ENCODE results near the genes SPACA4, RUVBL2 and SLC6A16.

GRCh38 chr19:48554120-48554969 lies 2.4 kb downstream of the SULT2B1 start:
- RAMPAGE, long total RNA = no peak
- RRBS = no CpG with 5 or more reads among the region's 15 CpGs
PRO-cap:
- standard = no peak
- CoPRO, capped RNA only, 2 experiments = no peak in any of the 2 experiments
- CoPRO, capped and uncapped RNA, 2 experiments = no peak in any of the 2 experiments
- CoPRO, uncapped RNA only, 2 experiments = no peak in any of the 2 experiments
CAGE:
- cytosol, long polyA plus RNA = no peak
- long polyA plus RNA = no peak
- nucleolus, long total RNA = no peak
- nucleus, long polyA plus RNA = no peak

GRCh38 chr19:48606323-48607412 lies at the start of gene SPACA4:
Gene SPACA4 (plus strand): TSS chr19:48606742.
- RAMPAGE, long total RNA = no peak
- RRBS = 75% methylated on average over 4 of the region's 41 CpGs
PRO-cap:
- standard = no peak
- CoPRO, capped RNA only, 2 experiments = no peak in any of the 2 experiments
- CoPRO, capped and uncapped RNA, 2 experiments = no peak in any of the 2 experiments
- CoPRO, uncapped RNA only, 2 experiments = no peak in any of the 2 experiments
CAGE:
- cytosol, long polyA plus RNA = no peak
- long polyA plus RNA = no peak
- nucleolus, long total RNA = no peak
- nucleus, long polyA plus RNA = no peak

DNA sequence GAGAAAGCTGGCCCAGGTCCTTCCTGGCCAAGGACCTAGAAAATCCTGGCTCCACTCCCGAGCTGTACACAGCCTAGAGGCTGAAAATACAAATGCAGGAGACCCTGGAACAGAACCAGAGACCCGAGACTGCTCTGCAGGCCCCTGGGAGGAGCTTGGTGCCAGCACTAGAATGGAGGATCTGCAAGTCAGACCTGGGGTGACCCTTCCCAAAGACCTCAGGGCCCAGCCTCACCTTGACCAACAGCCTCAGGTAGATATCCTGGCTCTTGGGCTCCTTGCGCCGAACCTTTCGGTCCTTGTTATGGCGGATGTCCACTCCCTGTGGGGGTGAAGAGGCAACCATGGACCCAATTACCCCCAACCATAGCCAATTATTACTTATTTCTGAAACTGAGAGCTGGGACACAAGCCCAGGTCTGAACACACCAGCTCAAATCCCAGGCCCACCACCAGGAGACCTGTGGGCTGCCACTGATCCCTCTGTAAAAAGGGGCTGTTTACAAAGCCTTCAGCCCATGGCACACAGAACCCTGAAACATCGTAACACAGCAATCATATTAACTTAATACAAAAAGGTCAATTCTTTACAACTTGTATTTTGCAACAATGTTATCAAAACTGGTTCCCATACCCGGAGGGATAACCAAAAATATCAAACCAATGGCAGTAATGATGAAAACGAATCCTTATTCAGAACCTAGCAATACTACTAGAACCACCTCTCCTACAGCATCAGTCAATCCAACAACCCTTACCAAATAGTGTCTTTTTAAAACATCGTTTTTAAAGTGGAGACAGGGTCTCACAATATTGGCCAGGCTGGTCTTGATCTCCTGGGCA lies 1.2 kb downstream of the RPL18 start:
- RAMPAGE, long total RNA = no peak
- RRBS = no CpG with 5 or more reads among the region's 10 CpGs
PRO-cap:
- standard = no peak
- CoPRO, capped RNA only, 2 experiments = no peak in any of the 2 experiments
- CoPRO, capped and uncapped RNA, 2 experiments = no peak in any of the 2 experiments
- CoPRO, uncapped RNA only, 2 experiments = peak in 1 of 2 experiments; most common minus-strand start position 257 of the sequence (in 1)
CAGE:
- cytosol, long polyA plus RNA = no peak
- long polyA plus RNA = no peak
- nucleolus, long total RNA = no peak
- nucleus, long polyA plus RNA = no peak

DNA sequence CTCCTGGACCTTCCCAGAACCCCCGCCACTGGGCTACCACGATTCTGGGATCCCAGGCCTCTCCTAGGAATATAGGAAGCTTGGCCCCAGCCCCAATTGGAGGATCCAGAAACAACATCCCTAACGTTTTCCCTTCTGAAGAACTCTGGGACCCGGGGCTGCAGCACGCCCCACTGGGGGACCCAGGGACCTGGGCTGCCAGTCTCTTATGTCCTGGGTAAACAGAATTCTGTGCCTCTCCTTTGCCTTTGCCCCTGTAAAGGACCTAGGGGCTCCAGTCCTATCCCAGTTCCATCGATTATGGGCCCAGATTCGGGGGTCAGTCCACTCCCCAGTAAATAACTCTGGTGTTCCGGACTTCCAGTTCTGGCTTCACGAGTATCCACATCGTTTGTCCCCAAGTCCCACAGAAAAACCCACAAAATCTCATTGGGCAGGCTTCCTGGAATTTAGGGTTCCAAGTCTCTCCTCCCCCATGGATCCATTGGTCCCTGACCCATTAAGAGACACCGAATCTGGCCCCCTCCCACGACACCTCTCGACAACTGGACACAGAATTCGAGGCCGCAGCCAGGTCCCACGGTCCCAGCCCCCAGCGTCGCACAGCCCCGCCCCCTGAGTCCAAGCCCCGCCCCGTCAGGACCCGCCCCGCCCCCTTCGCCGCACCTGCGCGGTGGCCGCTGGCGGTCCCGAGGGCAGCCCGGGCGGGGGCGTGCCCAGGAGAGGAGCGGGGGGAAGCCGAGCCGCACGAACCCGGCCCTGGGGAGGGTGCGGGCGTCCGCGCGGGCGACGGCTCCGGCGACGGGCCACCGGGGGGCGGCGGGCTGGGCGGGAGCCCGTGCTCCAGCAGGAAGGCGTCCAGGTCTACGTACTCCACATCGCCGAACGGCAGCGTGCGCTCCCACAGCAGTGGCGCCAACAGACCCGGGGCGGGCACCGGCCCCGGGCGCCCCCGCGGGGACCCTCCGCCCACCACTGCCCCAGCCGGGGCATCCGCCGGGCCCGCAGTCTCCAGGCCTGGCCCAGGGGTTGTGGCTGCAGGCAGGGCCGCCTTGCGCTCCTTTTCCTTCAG lies 1.9 kb downstream of the DBP start:
- RAMPAGE, long total RNA = no peak
- RRBS = 4% methylated on average over 25 of the region's 75 CpGs
PRO-cap:
- standard = bidirectional peak, plus-strand start at position 748 of the sequence, minus-strand start at position 547 of the sequence
- CoPRO, capped RNA only, 2 experiments = peak in 2 of 2 experiments; most common plus-strand start position 748 of the sequence (in 2); most common minus-strand start position 547 of the sequence (in 2)
- CoPRO, capped and uncapped RNA, 2 experiments = peak in 1 of 2 experiments; most common plus-strand start position 748 of the sequence (in 1); most common minus-strand start position 547 of the sequence (in 1)
- CoPRO, uncapped RNA only, 2 experiments = peak in 1 of 2 experiments; most common plus-strand start position 580 of the sequence (in 1); most common minus-strand start position 553 of the sequence (in 1)
CAGE:
- cytosol, long polyA plus RNA = no peak
- long polyA plus RNA = no peak
- nucleolus, long total RNA = no peak
- nucleus, long polyA plus RNA = no peak

DNA sequence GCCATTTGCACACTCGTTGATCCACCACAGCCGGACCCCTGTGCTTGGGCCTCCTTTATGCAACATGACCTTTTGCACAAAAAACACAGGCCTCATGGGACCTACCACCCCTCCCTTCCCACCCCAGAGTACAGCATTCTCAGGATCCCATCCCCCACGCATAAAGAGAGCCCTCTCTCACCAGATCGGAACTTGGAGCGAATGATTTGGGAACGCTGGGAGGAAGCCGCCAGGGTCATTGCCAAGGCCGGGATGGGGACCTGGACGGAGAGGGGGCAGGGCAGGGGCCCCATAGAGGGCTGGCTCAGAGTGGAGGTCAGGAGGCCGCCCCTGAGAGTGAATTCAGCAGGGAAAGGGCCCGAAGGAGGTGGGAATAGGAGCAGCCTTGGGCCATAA lies 734 bp downstream of the MAMSTR start:
- RAMPAGE, long total RNA = no peak
- RRBS = no CpG with 5 or more reads among the region's 11 CpGs
PRO-cap:
- standard = no peak
- CoPRO, capped RNA only, 2 experiments = no peak in any of the 2 experiments
- CoPRO, capped and uncapped RNA, 2 experiments = no peak in any of the 2 experiments
- CoPRO, uncapped RNA only, 2 experiments = no peak in any of the 2 experiments
CAGE:
- cytosol, long polyA plus RNA = no peak
- long polyA plus RNA = no peak
- nucleolus, long total RNA = no peak
- nucleus, long polyA plus RNA = no peak

DNA sequence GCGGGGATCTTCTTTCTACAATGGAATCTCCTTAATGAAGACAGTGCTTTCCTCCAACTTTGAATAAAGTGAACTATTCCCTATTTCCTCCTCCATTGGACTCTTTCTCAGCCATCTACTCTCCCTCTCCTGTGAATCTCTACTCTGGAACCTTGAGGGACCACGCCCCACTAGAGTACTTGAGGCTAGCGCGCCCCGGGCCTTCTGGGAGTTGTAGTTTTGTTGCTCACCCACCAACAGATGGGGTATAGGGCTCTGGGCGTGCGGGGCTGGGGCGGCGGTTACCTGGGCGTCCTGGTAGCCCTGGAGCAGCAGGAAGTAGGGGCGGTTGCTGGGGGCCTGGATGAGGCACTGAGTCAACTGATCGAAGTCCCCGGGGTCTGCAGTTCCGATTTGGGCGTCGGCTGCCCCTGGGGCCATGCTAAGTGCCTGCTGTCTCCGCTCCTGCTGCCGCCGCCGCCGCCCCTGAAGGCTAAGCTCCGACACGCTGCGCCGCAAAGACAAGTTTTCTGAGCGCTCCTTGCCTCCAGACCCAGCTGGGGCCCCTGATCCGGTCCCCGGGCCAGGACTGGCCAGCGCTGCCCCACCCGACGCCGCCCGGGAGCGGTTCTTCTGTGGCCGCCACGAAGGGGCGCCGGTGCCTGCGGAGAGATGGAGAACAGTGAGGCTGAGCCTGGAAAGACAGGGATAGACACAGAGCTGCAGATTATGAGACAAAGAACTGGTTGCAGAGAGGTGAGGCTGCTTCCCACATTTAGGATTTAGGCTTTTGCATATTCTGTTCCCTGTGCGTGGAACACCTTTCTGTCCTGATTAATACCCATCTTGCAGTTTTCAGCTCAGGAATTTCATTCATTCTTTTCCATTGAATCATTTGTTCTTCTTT lies 5.3 kb downstream of the RASIP1 start:
- RAMPAGE, long total RNA = no peak
- RRBS = 90% methylated on average over 10 of the region's 40 CpGs
PRO-cap:
- standard = no peak
- CoPRO, capped RNA only, 2 experiments = no peak in any of the 2 experiments
- CoPRO, capped and uncapped RNA, 2 experiments = no peak in any of the 2 experiments
- CoPRO, uncapped RNA only, 2 experiments = no peak in any of the 2 experiments
CAGE:
- cytosol, long polyA plus RNA = no peak
- long polyA plus RNA = no peak
- nucleolus, long total RNA = no peak
- nucleus, long polyA plus RNA = no peak

DNA sequence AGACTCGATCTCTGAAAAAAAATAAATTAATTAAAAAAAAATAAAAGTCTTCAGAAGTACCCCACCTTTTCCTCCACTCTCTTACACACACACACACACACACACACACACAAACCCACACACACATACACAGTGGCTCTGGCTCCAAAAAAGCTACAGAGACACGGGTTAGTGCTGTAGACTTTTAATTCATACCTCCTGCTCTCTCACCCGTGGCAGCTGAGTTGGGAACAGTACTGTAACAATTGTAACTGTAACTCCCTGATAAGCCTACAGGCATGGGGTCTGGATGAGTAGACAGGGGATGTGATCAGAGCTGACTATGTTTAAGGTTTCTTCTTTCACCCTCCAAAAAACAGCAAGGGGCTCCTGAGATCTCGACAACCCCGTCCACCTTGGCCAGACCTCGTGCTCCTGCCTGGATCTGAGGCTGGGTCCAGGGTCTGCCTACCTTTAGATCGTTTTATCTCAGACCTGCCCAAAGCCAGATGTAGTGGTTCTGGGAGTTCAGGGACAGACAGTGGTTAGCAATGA lies 1.2 kb upstream of the IZUMO1 start:
- RAMPAGE, long total RNA = no peak
- RRBS = no CpG with 5 or more reads among the region's 7 CpGs
PRO-cap:
- standard = bidirectional peak, plus-strand start at position 273 of the sequence, minus-strand start at position 226 of the sequence
- CoPRO, capped RNA only, 2 experiments = peak in 2 of 2 experiments; most common plus-strand start position 244 of the sequence (in 1); most common minus-strand start position 240 of the sequence (in 2)
- CoPRO, capped and uncapped RNA, 2 experiments = peak in 2 of 2 experiments; most common plus-strand start position 251 of the sequence (in 1); most common minus-strand start position 240 of the sequence (in 2)
- CoPRO, uncapped RNA only, 2 experiments = peak in 2 of 2 experiments; most common plus-strand start position 241 of the sequence (in 1); most common minus-strand start position 240 of the sequence (in 2)
CAGE:
- cytosol, long polyA plus RNA = no peak
- long polyA plus RNA = no peak
- nucleolus, long total RNA = no peak
- nucleus, long polyA plus RNA = no peak

- RAMPAGE, long total RNA = no peak
- RRBS = no CpG with 5 or more reads among the region's 23 CpGs
PRO-cap:
- standard = bidirectional peak, plus-strand start at chr19:48892160, minus-strand start at chr19:48892020
- CoPRO, capped RNA only, 2 experiments = peak in 2 of 2 experiments; most common plus-strand start chr19:48892071 (in 2); most common minus-strand start chr19:48891784 (in 1)
- CoPRO, capped and uncapped RNA, 2 experiments = peak in 1 of 2 experiments; most common plus-strand start chr19:48892160 (in 1); most common minus-strand start chr19:48892008 (in 1)
- CoPRO, uncapped RNA only, 2 experiments = peak in 1 of 2 experiments; most common plus-strand start chr19:48892076 (in 1); most common minus-strand start chr19:48891778 (in 1)
CAGE:
- cytosol, long polyA plus RNA = no peak
- long polyA plus RNA = no peak
- nucleolus, long total RNA = no peak
- nucleus, long polyA plus RNA = no peak
Measured at GRCh38 chr19:48891484-48892455, 6.8 kb downstream of the TULP2 start.

DNA sequence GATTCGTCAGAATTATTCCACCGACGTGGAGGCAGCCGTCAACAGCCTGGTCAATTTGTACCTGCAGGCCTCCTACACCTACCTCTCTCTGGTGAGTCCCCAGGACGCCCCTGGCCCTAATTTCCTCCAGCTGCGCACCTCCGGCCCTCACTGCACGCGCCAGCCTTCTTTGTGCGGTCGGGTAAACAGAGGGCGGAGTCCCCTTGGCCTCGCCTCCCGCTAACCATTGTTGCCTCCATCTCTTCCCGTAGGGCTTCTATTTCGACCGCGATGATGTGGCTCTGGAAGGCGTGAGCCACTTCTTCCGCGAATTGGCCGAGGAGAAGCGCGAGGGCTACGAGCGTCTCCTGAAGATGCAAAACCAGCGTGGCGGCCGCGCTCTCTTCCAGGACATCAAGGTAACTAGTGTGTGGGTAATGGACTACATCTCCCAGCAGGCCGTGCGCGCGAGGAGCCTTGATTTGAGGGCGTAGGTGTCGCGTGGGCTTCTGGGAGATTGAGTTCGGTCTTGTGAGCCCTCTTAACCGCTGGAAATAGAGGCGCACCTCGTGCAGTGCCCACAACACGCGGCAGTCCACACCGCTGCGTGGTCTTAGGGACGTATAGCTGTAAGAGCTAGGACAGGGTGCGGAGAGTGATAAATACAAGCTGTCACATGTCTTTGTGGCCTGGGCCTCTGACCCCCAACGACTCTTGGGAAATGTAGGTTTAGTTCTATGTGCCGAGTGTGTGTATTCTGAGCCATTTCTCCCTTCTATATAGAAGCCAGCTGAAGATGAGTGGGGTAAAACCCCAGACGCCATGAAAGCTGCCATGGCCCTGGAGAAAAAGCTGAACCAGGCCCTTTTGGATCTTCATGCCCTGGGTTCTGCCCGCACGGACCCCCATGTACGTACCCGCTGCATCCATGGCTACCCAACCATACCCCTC lies 675 bp downstream of the FTL start:
- RAMPAGE, long total RNA = no peak
- RRBS = no CpG with 5 or more reads among the region's 54 CpGs
PRO-cap:
- standard = bidirectional peak, plus-strand start at position 165 of the sequence, minus-strand start at position 171 of the sequence; bidirectional peak, plus-strand start at position 608 of the sequence, minus-strand start at position 613 of the sequence
- CoPRO, capped RNA only, 2 experiments = peak in 2 of 2 experiments; most common plus-strand start position 703 of the sequence (in 1); most common minus-strand start position 613 of the sequence (in 2)
- CoPRO, capped and uncapped RNA, 2 experiments = no peak in any of the 2 experiments
- CoPRO, uncapped RNA only, 2 experiments = peak in 2 of 2 experiments; most common plus-strand start position 640 of the sequence (in 2); most common minus-strand start position 400 of the sequence (in 1)
CAGE:
- cytosol, long polyA plus RNA = no peak
- long polyA plus RNA = no peak
- nucleolus, long total RNA = no peak
- nucleus, long polyA plus RNA = no peak

GRCh38 chr19:48993432-48994009 lies at the start of gene RUVBL2:
Gene RUVBL2 (plus strand): TSS chr19:48993887.
- RAMPAGE, long total RNA = start-site peak on the plus strand at chr19:48993880-48993902, 3,954 and 2,863 reads in 2 replicates
- RRBS = 1% methylated on average over 3 of the region's 34 CpGs
PRO-cap:
- standard = bidirectional peak, plus-strand start at chr19:48993584, minus-strand start at chr19:48993309; bidirectional peak, plus-strand start at chr19:48993905, minus-strand start at chr19:48993751
- CoPRO, capped RNA only, 2 experiments = peak in 2 of 2 experiments; most common plus-strand start chr19:48993898 (in 2); most common minus-strand start chr19:48993555 (in 2)
- CoPRO, capped and uncapped RNA, 2 experiments = peak in 2 of 2 experiments; most common plus-strand start chr19:48993898 (in 2); most common minus-strand start chr19:48993555 (in 1)
- CoPRO, uncapped RNA only, 2 experiments = peak in 1 of 2 experiments; most common plus-strand start chr19:48993486 (in 1); most common minus-strand start chr19:48993555 (in 1)
CAGE:
- cytosol, long polyA plus RNA = start-site peak on the plus strand at chr19:48993825-48993905, 7,428 and 6,858 reads in 2 replicates
- long polyA plus RNA = start-site peak on the plus strand at chr19:48993827-48993905, 6,370 and 8,756 reads in 2 replicates
- nucleolus, long total RNA = no peak
- nucleus, long polyA plus RNA = start-site peak on the plus strand at chr19:48993851-48993906, 2,717 and 3,207 reads in 2 replicates

DNA sequence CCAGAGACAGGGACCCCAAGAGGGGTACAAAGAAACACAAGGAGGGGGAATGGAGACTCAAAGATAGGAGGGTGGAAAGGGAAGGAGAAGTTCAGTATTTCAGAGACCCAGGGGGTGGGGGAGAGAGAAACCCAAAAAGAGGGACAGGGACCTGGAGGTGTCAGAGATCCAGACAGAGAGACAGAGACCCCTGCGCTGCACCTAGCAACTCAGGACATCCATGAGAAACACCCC lies 219 bp upstream of the ENSG00000268655 start:
- RAMPAGE, long total RNA = no peak
- RRBS = no CpG with 5 or more reads among the region's 1 CpG
PRO-cap:
- standard = no peak
- CoPRO, capped RNA only, 2 experiments = no peak in any of the 2 experiments
- CoPRO, capped and uncapped RNA, 2 experiments = no peak in any of the 2 experiments
- CoPRO, uncapped RNA only, 2 experiments = no peak in any of the 2 experiments
CAGE:
- cytosol, long polyA plus RNA = no peak
- long polyA plus RNA = no peak
- nucleolus, long total RNA = no peak
- nucleus, long polyA plus RNA = no peak

- RAMPAGE, long total RNA = no peak
- RRBS = no CpG with 5 or more reads among the region's 9 CpGs
PRO-cap:
- standard = no peak
- CoPRO, capped RNA only, 2 experiments = no peak in any of the 2 experiments
- CoPRO, capped and uncapped RNA, 2 experiments = no peak in any of the 2 experiments
- CoPRO, uncapped RNA only, 2 experiments = no peak in any of the 2 experiments
CAGE:
- cytosol, long polyA plus RNA = no peak
- long polyA plus RNA = no peak
- nucleolus, long total RNA = no peak
- nucleus, long polyA plus RNA = no peak
Measured at GRCh38 chr19:49064075-49064489, 536 bp downstream of the NTF4 start.

DNA sequence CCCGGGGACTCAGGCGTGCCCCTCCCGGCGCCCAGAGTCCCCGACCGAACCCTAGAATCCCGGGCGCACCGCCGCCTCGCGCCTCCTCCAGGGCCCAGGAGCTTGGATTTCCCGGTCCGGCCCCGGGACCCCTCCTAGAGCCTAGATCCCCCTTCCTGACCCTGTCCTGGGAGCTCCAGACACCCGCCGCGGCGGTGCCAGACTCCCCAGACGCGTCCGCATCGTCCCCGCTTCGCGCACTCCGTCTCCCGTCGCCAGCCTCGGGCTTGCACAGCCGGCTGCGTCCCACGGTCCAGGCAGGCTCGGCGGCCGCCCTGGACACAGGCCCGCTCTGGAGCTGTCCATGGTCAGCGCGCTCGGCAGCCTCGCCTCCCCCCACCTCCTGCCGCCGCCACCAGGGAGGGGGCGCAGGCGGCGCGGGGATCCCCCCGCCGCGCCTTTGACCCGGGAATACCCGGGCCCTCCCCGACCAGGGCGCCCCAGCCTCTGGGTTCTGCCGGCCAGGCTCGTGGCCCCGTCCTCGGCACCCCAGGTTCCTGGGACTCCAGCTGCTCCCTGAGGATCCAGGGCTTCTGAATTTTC lies 603 bp downstream of the PPFIA3 start:
- RAMPAGE, long total RNA = no peak
- RRBS = 11% methylated on average over 12 of the region's 58 CpGs
PRO-cap:
- standard = unidirectional peak, minus-strand start at position 53 of the sequence; unidirectional peak, minus-strand start at position 247 of the sequence
- CoPRO, capped RNA only, 2 experiments = no peak in any of the 2 experiments
- CoPRO, capped and uncapped RNA, 2 experiments = no peak in any of the 2 experiments
- CoPRO, uncapped RNA only, 2 experiments = no peak in any of the 2 experiments
CAGE:
- cytosol, long polyA plus RNA = no peak
- long polyA plus RNA = no peak
- nucleolus, long total RNA = no peak
- nucleus, long polyA plus RNA = no peak

- RAMPAGE, long total RNA = start-site peak on the plus strand at chr19:49128224-49128306, 82 and 55 reads in 2 replicates
- RRBS = 15% methylated on average over 7 of the region's 68 CpGs
PRO-cap:
- standard = bidirectional peak, plus-strand start at chr19:49128251, minus-strand start at chr19:49128031; bidirectional peak, plus-strand start at chr19:49128609, minus-strand start at chr19:49128432
- CoPRO, capped RNA only, 2 experiments = peak in 1 of 2 experiments; most common plus-strand start chr19:49128227 (in 1); most common minus-strand start chr19:49128117 (in 1)
- CoPRO, capped and uncapped RNA, 2 experiments = peak in 1 of 2 experiments; most common plus-strand start chr19:49128248 (in 1); most common minus-strand start chr19:49127998 (in 1)
- CoPRO, uncapped RNA only, 2 experiments = peak in 1 of 2 experiments; most common plus-strand start chr19:49128289 (in 1); most common minus-strand start chr19:49128079 (in 1)
CAGE:
- cytosol, long polyA plus RNA = start-site peak on the plus strand at chr19:49128027-49128304, 27 and 30 reads in 2 replicates; start-site peak on the plus strand at chr19:49128520-49128578, 21 and 20 reads in 2 replicates
- long polyA plus RNA = start-site peak on the plus strand at chr19:49128526-49128614, 34 and 38 reads in 2 replicates
- nucleolus, long total RNA = no peak
- nucleus, long polyA plus RNA = start-site peak on the plus strand at chr19:49128227-49128321, 29 and 52 reads in 2 replicates; start-site peak on the plus strand at chr19:49128520-49128591, 41 and 174 reads in 2 replicates
Measured at GRCh38 chr19:49127734-49128774, 8.7 kb downstream of the PPFIA3 start.

- RAMPAGE, long total RNA = no peak
- RRBS = no CpG with 5 or more reads among the region's 10 CpGs
PRO-cap:
- standard = unidirectional peak, plus-strand start at chr19:49128927
- CoPRO, capped RNA only, 2 experiments = no peak in any of the 2 experiments
- CoPRO, capped and uncapped RNA, 2 experiments = no peak in any of the 2 experiments
- CoPRO, uncapped RNA only, 2 experiments = no peak in any of the 2 experiments
CAGE:
- cytosol, long polyA plus RNA = no peak
- long polyA plus RNA = no peak
- nucleolus, long total RNA = no peak
- nucleus, long polyA plus RNA = no peak
Measured at GRCh38 chr19:49128775-49129252, 9.5 kb downstream of the PPFIA3 start.

- RAMPAGE, long total RNA = no peak
- RRBS = no CpG with 5 or more reads among the region's 29 CpGs
PRO-cap:
- standard = no peak
- CoPRO, capped RNA only, 2 experiments = no peak in any of the 2 experiments
- CoPRO, capped and uncapped RNA, 2 experiments = no peak in any of the 2 experiments
- CoPRO, uncapped RNA only, 2 experiments = no peak in any of the 2 experiments
CAGE:
- cytosol, long polyA plus RNA = no peak
- long polyA plus RNA = no peak
- nucleolus, long total RNA = no peak
- nucleus, long polyA plus RNA = no peak
Measured at GRCh38 chr19:49325090-49325532, at the start of gene SLC6A16. Gene SLC6A16 (minus strand): TSS chr19:49325191.

DNA sequence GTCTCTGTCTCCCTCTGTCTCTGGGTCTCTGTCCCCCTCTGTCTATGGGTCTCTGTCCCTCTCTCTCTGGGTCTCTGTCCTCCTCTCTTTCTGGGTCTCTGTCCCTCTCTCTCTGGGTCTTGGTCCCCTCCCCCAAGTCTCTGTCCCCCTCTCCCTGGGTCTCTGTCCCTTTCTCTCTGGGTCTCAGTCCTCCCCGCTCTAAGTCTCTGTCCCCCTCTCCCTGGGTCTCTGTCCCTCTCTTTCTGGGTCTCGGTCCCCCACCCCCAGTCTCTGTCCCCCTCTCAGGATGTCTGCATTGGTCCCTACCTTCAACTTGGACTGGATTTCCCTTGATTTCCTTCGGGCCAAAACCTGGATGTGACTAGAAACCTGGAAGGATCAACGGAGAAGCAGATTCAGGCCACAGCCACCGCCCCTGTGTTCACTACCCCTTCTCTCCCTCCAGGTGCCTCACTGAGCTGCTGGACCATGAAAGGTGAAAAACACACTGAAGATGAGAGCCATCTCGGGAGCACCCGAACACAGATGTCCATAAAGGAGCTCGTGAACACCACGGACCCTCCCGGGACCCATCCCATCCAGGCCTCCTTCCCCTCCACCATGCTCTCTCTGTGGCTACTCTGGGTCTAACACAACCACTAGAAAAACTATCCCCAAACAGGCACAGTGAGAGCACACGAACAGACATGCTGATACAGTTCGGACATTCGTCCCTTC lies 5.1 kb downstream of the TEAD2 start:
- RAMPAGE, long total RNA = no peak
- RRBS = no CpG with 5 or more reads among the region's 13 CpGs
PRO-cap:
- standard = no peak
- CoPRO, capped RNA only, 2 experiments = no peak in any of the 2 experiments
- CoPRO, capped and uncapped RNA, 2 experiments = no peak in any of the 2 experiments
- CoPRO, uncapped RNA only, 2 experiments = no peak in any of the 2 experiments
CAGE:
- cytosol, long polyA plus RNA = no peak
- long polyA plus RNA = no peak
- nucleolus, long total RNA = no peak
- nucleus, long polyA plus RNA = no peak

All from K562 (cell line).